REH cell (cell line): ENCODE results near the genes SAMD11, ISG15, MXRA8, TMEM88B and ATAD3B.

GRCh38 chr1:923385-924380 lies at the start of gene SAMD11:
Gene SAMD11, plus strand, starts transcription at chr1:923923.
- PRO-cap: no peak

DNA sequence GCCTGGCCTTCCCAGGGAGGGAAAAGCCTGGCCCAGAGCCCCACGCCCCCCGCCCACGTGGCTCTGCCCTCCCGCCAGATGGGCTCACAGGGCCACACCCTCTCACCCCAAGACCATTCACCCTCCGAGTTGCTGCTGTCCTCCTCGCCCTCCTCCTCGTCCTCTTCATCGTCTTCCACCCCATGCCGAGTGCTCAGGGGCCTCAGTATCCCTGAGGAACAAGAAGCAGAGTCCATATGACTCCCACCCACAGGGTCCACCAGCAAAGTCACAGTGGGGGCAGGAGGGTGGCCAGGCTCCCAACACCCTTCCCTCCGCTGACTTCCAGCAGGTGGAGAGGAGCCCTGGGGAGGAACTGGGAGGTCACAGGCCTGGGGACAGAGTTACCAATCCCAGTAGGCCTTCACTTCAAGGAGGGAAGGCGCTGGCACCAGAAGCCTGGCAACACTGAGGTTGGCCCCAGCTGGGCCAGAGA lies 14.1 kb downstream of the NOC2L start:
- PRO-cap: no peak

DNA sequence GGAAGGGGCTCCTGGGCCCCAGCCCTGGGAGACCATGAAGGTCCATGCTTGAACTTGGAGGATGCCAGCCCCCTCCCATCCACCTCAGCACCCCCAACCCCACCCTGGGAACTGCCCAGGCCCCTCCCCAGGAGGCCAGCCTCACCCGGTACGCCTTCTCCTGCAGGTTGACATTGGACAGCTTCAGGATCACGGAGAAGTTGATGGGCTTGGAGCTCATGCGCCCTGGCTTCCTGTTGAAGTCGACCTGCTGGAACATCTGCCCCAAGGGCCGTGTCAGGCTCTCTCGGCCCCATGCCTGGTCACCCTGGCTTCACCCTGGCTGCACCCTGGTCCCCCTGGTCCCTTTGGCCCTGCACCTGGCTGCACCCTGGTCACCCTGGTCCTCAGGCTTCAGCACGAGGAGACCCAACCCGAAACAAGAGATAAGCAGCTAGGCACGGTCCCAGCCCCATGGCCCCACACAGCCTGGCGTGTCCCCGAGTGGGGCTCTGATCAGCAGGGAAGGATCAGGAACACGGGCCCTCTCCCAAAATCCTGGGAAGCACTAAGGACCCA lies 10.6 kb downstream of the NOC2L start:
- PRO-cap: no peak

DNA sequence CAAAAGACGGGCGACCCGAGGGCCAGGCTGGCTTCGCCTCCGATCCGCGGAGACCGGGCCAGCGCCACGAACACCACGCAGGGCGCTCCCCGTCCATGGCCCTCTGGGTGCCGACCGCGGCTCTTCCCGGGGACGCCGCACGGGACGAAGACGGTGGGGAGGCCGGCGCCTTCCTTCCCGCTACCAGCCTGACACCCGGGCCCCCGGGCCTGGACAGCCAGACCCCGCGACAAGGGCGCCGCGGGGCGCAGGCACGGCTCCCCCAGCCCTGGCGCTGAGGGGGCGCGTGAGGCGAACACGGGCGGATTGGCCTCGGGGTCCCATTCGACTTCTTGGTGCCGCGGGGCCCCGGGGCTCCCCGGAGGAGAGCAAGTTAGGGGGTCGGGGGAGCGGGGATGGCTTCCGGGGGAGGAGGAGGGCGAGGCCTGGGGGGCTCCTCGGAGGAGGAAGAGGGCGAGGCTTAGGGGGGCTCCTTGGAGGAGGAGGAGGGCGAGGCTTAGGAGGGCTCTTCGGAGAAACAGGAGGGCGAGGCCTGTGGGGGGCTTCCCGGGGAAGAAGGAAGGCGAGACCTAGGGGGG lies 601 bp upstream of the KLHL17 start:
- PRO-cap: no peak

DNA sequence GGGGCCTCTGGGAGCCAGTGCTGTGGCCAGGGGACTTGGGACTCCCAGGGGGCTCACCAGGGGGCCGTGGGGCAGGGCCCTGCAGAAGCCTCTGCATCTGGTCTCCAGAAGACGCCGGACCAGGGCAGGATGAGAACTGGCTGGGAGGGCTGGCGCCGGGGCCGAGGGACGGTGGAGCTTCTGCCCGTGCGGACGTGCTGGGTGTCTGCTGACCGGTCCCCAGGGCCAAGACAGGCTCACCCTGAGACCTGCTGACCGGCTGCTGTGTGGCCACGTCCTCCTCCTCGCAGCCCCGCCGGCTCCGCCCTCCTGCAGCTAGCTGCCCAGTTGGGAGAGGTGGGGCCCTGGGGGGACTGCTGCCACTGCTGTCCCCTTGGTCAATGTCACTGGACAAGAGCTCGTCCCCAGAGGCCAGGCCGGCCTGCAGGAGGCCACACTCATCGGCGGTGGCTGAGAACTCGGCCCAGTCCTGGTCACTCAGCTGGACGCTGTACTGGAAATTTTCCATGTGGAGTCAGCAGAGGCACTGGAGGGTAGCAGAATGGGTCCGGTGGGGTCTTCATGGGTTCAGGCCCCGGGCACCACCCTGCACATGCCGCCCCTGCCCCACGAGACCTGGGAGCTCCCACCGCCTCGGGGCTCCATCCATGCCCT lies 1.2 kb downstream of the PERM1 start:
- PRO-cap: no peak

- PRO-cap: unidirectional peak, plus-strand start at chr1:1012771; bidirectional peak, plus-strand start at chr1:1013497, minus-strand start at chr1:1013351
These were observed at the start of gene ISG15 for GRCh38 chr1:1012512-1013762. Gene ISG15, plus strand, starts transcription at chr1:1013497.

GRCh38 chr1:1090012-1090676 lies 16.0 kb upstream of the RNF223 start:
- PRO-cap: no peak

DNA sequence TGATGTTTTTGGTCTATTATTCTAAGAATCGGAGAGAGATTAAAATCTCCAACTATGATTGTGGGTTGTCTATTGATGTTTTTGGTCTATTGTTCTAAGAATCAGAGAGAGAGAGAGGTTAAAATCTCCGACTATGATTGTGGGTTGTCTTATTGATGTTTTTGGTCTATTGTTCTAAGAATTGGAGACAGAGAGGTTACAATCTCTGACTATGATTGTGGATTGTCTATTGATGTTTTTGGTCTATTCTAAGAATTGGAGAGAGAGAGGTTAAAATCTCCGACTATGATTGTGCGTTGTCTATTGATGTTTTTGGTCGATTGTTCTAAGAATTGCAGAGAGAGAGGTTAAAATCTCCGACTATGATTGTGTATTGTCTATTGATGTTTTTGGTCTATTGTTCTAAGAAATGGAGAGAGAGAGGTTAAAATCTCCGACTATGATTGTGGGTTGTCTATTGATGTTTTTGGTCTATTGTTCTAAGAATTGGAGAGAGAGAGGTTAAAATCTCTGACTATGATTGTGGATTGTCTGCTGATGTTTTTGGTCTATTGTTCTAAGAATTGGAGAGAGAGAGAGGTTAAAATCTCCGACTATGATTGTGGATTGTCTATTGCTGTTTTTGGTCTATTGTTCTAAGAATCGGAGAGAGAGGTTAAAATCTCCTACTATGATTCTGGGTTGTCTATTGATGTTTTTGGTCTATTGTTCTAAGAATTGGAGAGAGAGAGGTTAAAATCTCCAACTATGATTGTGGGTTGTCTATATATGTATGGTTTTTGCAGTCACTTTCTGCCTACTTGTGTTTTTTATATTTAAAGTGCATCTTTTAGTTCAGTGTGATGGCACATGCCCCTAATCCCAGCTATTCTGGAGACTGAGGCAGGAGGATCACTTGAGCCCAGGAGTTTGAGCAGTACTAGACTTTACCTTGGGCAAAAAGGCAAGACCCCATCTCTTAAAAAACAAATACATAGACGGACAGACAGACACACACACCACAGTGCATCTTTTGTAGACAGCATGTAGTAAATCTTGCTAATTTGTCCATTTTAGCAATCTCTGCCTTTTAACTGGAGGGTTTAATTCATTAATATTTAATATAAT lies 16.4 kb downstream of the C1orf159 start:
- PRO-cap: no peak

GRCh38 chr1:1133355-1133816 lies 17.5 kb upstream of the C1orf159 start:
- PRO-cap: no peak

DNA sequence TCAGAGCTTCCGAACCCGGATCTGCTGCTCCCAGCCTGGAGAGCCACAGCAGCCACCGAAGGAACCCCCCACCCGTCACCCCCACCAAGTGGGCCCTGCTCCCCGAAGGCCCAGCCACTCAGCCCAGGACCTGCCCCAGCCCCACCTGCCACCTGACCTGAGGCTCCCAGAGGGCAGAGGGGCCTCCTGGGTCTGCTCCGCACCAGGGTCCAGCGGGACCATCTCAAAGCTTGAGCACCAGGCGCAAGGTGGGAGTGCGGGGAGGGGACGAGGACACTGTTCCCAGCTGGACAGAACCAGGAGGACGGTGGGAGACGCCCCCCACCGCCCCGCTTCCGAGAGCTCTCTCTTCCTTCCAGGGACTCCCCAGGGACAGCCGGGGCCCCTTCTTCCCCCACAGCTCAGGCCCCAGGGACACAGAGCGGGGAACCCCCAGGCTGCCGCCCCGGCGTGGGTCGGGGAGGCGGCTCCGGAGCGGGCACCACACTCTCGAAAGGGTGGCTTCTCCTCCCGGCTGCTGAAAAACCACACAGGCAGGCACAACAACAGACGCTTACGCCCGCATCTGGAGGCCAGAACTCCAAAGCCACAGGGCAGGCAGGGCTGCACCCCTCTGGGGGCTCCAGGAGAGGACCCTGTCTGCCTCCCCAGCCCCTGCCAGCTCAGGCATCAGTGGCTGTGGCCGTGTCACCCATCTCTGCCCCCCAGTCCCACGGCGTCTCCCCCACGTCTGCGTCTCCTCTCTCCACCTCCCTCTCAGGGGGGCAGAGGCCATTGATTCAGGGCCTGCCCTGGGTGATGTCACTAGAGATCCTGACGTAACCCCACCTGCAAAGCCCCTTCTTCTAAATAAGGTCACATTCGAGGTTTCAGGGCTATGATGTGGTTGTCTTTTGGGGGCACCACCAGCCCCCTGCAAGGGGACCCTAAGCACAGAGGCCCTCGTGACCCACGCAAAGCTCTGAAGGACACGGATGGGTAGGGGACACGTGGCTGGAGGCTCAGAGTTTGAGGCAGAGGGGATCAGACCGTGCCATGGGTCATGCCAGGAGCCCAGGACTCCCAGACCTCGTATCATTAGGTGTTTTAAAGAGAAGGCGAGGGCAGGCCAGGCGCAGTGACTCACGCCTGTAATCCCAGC lies 1.8 kb upstream of the TTLL10 start:
- PRO-cap: no peak

GRCh38 chr1:1222256-1222983 lies 8.5 kb upstream of the TNFRSF4 start:
- PRO-cap: no peak

DNA sequence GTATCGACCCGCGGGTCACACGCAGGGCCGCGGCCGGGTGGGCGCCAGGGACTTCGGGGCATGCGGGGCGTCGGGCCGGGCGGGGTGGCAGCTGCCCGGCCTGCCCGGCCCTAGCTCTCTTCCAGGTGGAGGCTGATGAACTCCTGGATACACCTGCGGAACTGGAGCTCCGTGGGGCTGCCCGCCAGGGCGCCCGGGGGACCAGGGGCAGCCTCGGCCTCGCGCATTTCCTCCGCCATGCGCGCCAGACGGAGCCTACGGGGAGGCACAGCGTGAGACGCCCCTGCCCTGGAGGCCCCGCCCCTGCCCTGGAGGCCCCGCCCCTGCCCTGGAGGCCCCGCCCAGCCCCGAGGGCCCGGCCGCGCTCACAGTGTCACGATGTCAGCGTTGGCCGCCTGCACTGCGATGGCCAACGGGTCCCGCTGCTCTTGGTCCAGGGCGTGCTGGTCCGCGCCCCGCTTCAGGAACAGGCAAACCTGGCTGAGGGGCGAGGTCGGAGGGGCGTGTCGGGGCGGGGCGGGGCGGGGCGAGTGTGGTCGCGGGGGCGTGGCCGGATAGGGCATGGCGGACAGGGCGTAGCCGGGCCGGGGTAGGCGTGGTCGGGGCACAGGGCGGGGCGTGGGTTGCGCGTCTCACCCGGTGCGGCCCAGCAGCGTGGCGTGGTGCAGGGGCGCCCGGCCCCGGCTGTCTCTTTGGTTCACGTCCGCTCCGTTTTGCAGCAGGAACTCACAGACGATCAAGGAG lies 13.4 kb downstream of the SCNN1D start:
- PRO-cap: no peak

GRCh38 chr1:1357699-1358942 lies at the start of gene MXRA8:
Gene MXRA8, minus strand, starts transcription at chr1:1358555.
- PRO-cap: no peak

GRCh38 chr1:1376053-1376833 lies 1.2 kb upstream of the AURKAIP1 start:
- PRO-cap: no peak

DNA sequence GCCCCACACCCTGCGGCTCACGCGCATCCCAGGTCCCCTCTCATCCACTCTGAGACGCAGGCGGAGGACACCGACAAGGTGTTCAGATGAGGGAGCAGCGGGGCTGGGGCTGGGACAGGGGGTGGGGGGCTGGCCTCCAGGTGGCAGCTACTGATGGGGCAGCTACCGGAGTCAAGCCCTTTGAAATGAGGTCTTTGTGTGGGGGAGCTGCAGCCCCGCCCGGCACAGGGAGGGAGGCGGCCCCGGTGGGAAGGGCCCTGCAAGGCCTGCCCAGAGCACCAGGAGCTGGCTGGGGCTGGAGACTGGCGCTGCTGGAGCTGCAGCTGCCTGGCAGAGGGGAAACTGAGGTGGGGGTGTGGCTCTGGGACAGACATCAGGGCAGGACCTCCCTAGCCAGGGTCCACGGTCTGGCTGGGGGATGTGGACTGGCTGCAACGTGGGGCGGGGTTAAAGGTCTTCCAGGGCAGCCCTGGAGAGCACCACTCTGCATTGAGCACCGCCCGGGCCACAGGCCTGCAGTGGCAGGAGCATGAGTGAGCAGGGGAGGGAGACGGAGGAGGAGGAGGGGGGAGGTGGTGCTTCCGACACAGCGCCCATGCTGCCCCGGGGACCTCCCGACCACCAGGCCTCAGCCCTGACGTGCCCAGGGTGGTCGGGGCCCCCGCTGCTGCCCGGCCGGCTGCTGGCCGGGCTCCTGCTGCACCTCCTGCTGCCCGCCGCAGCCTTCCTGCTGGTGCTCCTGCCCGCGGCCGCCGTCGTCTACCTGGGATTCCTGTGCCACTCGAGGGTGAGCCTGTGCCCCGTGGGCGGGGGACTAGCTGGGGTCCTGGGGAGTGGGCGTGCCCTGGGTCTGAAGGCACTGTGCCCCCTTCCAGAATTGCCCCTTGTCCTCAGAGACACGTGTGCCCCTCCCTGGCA lies at the start of gene TMEM88B:
TSS of gene TMEM88B (plus strand) at position 273 of the 918 bp plus-strand sequence.
- PRO-cap: no peak

- PRO-cap: bidirectional peak, plus-strand start at chr1:1471791, minus-strand start at chr1:1471683
These were observed at the start of gene ATAD3B for GRCh38 chr1:1471371-1472599. Gene ATAD3B, plus strand, starts transcription at chr1:1471765.

DNA sequence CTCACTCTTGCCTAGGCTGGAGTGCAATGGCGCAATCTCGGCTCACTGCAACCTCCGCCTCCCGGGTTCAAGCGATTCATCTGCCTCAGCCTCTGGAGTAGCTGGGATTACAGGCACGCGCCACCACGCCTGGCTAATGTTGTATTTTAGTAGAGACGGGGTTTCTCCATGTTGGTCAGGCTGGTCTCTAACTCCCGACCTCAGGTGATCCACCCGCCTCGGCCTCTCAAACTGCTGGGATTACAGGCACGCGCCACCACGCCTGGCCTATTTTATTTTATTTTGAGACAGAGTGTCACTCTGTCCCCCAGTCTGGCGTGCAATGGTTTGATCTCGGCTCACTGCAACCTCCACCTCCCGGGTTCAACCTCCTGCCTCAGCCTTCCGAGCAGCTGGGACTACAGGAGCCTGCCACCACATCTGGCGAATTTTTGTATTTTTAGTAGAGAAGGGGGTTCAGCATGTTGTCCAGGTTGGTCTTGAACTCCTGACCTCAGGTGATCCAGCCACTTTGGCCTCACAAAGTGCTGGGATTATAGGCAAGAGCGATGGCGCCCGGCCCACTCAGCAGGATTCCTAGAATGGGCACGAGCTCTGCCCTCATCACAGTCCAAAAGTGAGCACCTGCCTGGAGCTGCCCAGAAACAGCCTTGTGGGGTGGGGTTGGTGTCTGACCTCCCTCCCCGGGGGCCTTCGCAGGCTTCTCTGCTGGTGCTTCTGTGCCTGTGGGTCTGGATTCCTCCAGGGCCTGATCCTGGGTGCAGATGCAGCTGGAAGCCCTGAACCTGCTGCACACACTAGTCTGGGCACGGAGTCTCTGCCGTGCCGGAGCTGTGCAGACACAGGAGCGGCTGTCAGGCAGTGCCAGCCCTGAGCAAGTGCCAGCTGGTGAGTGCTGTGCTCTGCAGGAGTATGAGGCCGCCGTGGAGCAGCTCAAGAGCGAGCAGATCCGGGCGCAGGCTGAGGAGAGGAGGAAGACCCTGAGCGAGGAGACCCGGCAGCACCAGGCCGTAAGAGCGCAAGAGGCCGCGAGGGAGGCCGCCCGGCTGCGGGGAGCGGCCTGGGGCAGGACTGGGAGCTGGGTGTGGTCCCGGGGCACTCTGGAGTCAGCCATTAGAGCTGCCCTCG lies 6.5 kb downstream of the ATAD3B start:
- PRO-cap: no peak

GRCh38 chr1:1510765-1511304 lies 1.1 kb upstream of the ATAD3A start:
- PRO-cap: no peak

- PRO-cap: no peak
These were observed 736 bp upstream of the MMP23B start for GRCh38 chr1:1631365-1631509.

DNA sequence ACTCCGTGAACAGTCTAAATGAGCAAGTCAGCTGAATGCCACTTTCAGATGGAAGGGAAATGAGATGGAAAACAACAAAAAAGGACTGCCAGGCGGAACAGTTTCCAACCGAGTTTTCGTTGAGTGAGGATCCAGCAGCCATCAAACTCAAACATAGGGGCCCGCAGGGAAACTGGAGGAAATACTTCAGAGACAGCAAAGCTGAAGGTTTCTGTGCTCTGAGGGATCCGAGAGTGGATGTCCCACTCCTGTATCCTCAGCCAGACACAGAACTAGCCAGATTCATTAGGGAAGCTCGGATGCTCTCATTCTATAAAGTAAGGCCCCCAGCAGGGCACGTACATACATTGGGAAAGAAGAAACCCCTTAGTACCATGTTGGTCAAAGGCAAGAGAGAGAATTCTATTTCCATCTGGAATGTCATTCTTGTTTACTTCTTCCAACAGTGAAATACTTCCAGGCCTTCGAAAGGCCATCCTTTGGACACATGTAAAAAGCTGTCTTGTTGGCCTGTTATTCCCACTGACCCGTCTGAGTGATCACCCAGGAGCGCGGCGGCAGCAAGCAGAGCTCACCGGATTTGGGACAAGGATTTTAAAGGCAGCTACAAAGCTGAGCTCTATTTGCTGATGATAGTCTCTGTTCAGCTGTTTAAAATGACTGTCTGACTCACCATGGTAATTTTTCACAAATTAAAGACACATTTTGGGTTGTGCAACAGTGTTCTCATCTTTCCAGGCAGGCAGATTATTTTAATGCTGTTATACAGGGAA lies 3.3 kb upstream of the CDK11B start:
- PRO-cap: no peak